Glomerular endothelial cell (primary cell): ENCODE measurements around a stretch of chr22.

DNA sequence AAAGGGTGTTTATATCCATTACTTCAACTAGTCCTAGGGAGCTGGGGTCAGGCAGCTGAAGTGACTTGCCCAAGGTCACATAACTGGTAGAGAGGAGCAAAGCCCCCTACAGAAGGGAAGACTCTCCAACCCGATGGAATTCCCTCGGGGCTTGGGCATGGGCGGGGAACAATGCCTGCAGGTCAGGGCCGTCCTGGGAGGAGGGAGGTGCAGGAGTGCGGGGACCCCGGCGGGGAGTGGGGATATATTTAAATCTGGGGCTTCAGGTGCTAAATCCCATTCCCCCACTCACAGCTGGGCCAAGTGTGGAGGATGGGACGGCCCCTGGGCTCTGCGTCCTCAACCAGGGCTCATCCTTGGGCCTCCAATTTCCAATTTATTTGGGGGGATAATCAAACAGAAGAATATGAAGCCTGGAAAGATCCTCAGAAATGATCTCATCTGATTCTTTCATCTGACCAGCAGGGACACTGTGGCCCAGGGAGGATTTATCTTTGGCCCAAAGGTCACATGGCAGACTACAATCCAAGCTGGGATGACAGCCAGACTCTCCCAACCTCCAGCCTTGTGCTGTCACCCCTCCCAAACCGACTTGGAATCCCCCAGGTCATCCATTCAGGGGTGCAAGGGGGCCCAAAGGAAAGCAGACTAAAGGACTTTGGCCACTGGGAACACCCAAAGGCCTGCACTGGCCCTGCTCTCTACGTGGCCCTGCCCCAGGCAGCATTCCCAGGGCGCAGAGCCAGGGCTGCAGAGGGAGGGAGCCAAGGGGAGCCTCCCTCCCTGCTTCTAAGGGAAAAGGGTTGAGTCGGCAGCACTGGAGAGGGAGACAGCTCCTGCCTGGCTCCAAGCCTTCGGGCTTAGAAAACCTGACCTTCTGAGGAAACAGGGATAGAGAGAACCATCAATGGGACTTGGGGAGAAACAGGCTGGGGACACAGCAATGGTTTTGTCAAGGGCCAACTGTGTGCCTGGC is 8.8 kb upstream of the C1QTNF6 start:
- RAMPAGE, long total RNA = no peak

- RAMPAGE, long total RNA = no peak
Observed at GRCh38 chr22:37197506-37198276, 9.6 kb upstream of the C1QTNF6 start.

- RAMPAGE, long total RNA = no peak
Observed at GRCh38 chr22:37223939-37224328, 11.7 kb upstream of the SSTR3 start.

- RAMPAGE, long total RNA = no peak
Observed at GRCh38 chr22:37234699-37235256, 9.3 kb downstream of the RAC2 start.

DNA sequence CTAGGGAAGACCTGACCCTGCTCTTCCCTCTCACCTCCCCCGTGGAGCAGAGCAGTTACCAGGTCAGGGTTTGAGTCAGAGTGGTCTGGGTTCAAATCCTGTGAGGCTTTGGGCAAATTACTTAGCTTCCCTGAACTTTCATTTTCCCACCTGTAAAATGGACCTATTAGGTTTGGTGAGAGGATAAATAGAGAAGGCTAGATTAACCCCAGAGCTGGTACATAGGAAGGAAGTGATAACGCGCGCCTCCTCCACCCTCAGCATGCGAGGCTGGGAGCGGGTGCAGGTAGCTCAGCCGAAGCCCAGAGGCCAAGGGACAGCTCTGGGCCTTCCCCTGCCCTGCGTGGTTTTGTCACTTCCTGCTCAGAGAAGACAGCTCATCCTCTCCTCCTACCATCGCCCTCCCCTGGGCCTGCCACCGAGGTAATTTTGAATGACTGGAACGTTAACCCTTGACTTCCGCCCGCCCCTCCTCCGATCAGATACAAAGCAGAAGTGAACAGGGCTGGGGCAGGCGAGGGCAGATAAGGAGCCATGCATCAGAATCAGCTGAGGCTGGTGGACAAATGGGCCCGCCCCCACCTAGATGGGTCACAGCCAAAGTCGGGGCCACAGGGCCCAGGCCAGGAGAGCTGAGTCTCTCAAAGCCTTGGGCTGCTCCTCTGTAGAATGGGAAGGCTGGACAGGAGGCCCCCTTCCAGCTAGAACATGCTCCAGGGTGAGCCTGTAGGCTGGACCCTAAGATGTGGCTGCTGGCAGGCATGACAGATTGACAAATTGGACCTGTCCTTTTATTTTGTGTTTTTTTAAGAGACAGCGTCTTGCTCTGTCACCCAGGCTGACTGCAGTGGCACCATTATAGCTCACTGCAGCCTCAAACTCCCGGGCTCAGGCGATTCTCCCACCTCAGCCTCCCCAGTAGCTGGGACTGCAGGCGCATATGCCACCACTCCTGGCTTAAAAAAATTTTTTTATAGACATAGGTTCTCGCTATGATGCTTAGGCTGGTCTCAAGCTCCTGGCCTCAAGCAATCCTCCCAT is 1.5 kb downstream of the RAC2 start:
- RAMPAGE, long total RNA = no peak

GRCh38 chr22:37256135-37256544 is 12.1 kb upstream of the RAC2 start:
- RAMPAGE, long total RNA = no peak

DNA sequence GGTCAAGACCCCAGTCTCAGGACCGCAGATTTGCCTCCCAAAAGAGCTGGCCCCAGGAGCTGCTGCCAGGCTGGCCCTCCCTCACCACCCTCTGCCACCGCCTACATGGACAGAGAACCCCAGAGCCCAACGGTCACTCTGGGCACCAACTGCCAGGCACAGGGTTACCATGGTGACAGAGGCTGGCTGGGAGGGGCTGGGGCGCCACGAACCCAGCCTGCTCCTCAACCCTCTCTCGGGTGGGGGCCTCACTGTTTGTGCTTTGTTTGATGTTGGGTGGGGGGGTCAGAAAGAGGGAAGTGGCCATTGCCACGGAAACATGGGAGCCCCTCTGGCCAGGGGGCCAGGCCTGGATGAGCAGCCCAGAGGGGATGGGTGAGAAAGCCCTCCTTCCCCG is 55.8 kb downstream of the ELFN2 start:
- RAMPAGE, long total RNA = no peak

DNA sequence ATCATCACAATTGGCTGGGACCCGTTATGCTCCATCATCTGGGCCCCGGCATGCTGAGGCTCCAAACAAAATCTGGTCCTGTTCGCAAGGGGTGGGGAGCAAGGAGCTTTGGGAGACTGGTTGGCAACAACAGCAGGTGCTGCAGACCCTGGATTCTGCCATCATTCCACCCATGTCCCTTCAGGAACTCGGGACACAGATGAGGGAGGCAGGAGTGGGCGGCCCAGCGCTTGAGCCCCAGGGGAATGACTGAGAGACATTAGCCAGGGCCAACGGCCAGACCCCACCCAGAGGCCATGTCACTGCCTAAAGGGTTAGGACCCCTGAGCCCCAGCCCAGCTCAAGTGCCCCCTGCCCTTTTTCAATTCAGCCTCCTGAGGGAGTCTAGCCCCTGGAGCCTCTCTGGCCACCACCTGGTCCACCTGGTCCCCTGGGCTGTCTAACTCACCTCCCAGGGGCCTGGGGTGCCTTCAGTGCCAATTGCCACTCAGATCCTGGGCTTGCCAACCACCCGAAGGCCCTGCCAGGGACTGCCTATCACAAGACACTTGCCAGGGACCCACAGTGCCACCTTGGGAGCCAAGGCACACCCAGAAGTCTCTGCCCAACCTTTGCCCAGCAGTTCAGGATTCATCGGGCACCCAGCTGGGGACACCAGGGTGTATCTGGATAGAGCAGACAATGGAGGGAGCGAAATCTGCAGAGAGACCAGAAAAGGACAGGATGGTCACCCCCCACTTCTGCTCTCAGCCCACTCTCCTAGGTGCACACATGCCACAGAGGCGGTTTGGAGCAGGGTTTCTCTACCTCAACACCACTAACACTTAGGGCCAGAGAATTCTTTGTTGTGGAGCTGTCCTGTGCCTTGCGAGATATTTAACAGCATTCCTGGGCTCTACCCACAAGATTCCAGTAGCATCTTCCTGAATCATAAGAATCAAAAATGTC is 16.6 kb downstream of the MFNG start:
- RAMPAGE, long total RNA = start-site peak on the minus strand centred at position 298 of the sequence, 21 bp wide, 53 and 25 reads in 2 replicates; start-site peak on the minus strand centred at position 492 of the sequence, 113 bp wide, 44 and 17 reads in 2 replicates

DNA sequence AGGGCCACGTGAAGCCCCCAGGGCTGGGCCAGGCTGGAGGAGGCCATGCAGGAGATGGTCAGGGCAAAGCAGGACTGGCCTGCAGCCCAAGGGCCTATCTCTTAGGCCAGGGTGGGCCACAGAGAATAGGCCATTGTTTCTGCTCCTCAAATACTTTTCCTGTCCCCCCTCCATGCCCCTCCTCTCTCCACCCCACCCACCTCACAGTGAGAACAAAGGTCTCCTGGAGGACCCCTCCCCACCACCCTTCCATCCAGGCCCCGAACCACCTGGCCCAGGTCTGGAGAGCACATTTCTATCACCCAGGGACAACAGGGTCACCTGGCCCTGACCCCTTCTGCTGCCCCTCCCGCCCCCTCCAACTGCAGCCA is 8.2 kb upstream of the CDC42EP1 start:
- RAMPAGE, long total RNA = no peak

GRCh38 chr22:37601592-37602430 is 6.8 kb upstream of the GGA1 start:
- RAMPAGE, long total RNA = no peak

DNA sequence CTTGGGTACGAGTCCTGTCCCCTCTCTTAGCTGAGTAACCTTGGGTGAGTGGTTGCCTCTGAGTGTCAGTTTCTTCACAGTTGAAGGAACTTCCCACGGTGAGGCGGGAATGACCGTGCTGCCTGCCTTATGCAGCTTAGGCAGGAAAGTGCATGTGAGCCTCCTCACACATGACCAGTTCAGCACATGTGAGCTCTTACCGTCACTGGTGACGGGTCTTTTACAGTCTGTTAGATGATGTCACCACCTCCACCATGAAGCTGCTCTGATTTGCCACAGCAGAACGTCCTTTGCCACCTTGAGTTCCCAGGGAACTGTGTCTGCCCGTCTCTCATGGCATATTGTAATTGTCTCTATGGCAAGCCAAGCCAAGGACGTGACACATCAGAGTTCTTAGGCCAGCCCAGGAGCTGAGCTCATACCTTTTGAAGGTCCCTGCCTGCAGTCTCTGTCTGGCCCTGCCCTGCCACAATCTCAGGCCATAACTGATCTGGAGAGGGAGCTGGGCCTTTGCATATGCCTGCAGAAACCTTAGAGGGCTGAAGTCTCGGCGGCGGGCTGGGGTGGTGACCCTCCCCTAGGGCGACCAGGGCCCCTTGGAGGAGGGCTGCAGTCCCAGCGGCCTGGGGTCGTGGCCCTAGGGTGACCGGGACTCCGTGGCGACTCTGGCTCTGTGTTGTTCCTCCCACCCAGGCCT is 7.7 kb downstream of the GGA1 start:
- RAMPAGE, long total RNA = no peak

- RAMPAGE, long total RNA = no peak
Observed at GRCh38 chr22:37640790-37641574, 1.5 kb downstream of the SH3BP1 start.

DNA sequence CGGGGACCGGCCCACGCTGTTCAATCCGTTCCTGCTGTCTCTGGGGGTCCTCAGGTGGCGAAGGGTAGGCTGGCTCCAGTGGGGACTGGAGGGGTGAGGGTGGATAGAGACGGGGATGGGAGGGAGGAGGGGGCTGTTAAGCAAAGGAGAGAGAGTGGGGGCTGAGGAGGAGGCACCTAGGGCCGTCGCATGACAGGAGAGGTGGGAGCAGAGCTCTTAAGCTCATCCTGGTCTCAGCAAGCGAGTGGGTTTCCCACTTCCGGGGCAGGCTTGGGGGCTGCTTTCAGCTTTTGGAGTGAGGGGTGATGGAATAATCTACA is 44.1 kb downstream of the TRIOBP start:
- RAMPAGE, long total RNA = no peak

GRCh38 chr22:37741381-37741740 is 44.5 kb downstream of the TRIOBP start:
- RAMPAGE, long total RNA = no peak

GRCh38 chr22:37749645-37750499 is 53.0 kb downstream of the TRIOBP start:
- RAMPAGE, long total RNA = no peak

- RAMPAGE, long total RNA = no peak
Observed at GRCh38 chr22:37804830-37805008, 310 bp upstream of the H1-0 start.

DNA sequence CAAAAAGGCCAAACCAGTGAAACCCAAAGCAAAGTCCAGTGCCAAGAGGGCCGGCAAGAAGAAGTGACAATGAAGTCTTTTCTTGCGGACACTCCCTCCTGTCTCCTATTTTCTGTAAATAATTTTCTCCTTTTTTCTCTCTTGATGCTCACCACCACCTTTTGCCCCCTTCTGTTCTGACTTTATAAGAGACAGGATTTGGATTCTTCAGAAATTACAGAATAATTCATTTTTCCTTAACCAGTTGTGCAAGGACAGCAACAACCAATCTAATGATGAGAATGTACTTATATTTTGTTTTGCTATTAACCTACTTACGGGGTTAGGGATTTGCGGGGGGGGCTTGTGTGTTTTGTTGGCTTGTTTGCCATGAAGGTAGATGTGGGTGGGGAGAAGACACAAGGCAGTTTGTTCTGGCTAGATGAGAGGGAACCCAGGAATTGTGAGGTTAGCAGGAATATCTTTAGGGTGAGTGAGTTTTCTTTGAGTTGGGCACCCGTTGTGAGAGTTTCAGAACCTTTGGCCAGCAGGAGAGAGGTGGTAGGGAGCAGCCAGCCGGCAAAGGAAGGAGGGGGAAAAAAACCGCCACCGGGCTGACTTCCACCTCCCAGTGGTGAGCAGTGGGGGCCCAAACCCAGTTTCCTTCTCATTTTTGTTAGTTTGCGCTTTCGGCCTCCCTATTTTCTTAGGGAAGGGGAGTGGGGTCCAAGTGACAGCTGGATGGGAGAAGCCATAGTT is 1.2 kb downstream of the H1-0 start:
- RAMPAGE, long total RNA = no peak

GRCh38 chr22:37824626-37825569 is 1.7 kb downstream of the GALR3 start:
- RAMPAGE, long total RNA = no peak

DNA sequence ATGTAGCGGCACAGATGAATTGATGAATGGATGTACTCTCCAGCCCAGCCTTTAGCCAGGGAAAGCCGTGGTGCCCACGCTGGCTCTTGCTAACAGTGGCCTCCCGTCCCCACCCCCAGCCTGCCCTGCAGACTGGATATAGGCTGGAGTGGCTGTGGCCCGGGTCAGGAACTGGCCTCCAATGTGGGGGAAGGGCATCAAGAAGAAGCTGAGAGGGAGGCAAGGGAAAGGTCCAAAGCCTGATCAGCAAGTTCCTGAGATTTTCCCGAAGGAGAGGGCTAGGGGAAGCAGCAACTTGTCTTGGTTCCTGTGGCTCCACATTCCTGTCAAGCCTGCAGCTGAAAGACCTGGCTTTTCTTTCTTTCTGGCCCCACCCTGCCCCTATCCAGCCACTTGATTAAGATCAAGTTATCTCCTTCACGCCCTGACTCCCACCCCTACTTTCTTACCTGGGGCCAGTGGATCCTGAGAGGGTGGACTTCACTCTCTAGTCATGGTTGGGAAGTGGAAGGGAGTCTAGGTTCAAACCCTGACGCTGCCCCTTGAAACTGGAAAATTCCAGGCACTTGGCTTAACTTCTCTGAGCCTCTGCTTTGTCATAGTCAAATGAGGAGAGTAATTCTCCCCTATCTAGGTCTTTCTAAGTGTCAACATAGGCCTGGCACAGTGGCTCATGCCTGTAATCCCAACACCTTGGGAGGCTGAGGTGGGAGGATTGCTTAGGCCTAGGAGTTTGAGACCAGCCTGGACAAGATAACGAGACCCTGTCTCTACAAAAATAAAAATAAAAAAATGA is 10.9 kb upstream of the MICALL1 start:
- RAMPAGE, long total RNA = no peak

- RAMPAGE, long total RNA = no peak
Observed at GRCh38 chr22:37907086-37907831, 1.2 kb downstream of the MICALL1 start.